Mammary epithelial cell (primary cell): ENCODE results near the genes NCKAP5L and HIGD1C.

DNA sequence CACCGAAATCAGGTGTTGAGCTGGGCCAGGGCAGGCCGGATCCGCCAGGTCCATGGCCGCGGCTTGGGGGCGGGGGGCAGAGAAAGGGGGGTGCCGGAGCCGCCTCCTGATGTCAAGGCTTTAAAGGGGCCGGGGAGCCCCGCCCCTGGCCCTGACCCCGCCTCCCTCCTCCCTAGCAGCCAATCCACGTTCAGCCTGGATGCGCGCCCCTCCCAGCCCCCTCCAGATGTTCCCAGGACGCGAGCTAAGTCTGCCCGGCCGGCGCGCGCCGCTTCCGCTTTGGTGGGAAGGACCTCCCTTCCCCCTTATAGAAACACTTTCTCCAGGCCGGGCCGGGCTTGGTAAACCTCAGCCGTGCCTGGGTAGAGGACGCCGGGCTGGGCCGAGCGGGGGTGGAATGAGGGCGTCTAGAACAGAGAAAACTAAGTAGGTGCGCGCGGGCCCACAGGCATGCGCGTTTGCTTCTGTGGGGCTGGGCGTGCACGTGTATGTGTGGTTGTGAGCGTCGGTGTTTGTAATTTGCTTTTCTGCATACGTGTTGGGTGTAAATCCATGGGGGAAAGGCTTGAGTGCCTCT is at the start of gene NCKAP5L:
Gene NCKAP5L, minus strand, starts transcription at position 95 of the 577 bp plus-strand sequence.
- CAGE, long polyA plus RNA: no peak
- RRBS: 4% methylated on average over 17 of the region's 41 CpGs

DNA sequence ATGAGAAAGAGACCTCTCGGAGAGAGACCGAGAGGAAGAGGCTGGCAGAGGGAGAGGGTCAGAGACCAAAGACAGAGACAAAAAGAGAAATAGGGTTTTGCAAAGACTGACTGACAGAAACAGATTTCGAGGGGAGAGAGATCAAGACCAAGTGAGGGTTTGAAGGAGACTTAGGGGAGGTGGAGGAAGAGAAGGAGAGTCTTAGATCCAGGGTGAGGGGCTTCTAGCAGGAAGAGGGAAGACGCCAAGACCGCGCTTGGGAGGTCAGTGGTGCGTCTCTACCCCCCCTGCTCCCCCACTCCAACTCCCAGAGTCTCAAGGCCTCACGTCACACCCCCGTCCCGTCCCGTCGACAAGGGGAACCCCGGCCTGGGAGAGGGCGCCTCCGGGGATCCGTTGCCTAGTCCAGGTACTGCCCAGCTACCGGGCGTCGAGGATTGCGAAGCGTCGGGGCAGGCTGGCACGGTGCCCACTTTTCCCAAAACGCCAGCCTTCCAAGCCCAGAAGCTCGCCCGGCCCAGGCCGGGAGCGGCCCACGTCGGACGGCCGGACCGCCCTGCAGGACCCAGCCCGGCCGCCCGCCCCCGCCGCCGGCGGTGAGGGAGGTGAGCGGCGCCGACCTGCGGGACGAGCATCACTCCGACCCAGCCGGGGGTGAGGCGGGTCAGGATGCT is 804 bp upstream of the AQP5 start:
- CAGE, long polyA plus RNA: no peak
- RRBS: 40% methylated on average over 20 of the region's 48 CpGs

DNA sequence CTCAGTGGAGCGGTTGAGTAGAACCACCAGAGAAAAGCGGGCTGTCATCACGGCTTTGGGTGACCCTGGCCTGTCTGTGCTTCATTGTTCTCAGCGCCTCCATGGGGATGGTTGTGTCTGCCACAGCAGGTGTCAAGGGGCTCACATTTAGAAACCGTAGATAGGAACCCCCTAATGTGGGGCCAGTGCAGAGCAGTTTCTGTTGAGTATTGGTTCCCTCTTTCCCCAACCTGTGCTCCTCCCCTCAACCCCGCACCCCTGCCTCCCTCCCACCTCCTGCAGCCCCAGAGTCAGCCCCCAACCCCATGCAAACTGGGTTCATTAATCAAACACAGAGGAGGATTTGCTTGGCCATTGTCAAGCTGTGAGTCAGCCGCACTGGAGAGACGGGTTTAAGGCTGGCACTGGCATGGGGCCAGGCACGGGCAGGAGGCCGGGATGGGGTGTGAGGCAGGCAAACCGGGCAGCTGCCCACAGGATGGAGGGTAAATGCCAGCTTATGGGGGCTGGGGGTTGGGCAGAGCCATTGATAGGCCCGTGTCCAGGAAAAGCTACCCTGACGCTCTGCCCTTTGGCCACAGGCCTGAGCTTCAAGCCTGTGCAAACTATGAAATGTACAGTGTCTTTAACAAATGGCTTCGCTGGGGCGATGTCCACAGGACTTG is 1.2 kb downstream of the AQP5 start:
- CAGE, long polyA plus RNA: no peak
- RRBS: no CpG with 5 or more reads among the region's 15 CpGs

- CAGE, long polyA plus RNA: no peak
- RRBS: no CpG with 5 or more reads among the region's 4 CpGs
These were observed 9.2 kb downstream of the ASIC1 start for GRCh38 chr12:50066641-50066980.

GRCh38 chr12:50096638-50097232 is 7.1 kb upstream of the GPD1 start:
- CAGE, long polyA plus RNA: no peak
- RRBS: no CpG with 5 or more reads among the region's 3 CpGs

DNA sequence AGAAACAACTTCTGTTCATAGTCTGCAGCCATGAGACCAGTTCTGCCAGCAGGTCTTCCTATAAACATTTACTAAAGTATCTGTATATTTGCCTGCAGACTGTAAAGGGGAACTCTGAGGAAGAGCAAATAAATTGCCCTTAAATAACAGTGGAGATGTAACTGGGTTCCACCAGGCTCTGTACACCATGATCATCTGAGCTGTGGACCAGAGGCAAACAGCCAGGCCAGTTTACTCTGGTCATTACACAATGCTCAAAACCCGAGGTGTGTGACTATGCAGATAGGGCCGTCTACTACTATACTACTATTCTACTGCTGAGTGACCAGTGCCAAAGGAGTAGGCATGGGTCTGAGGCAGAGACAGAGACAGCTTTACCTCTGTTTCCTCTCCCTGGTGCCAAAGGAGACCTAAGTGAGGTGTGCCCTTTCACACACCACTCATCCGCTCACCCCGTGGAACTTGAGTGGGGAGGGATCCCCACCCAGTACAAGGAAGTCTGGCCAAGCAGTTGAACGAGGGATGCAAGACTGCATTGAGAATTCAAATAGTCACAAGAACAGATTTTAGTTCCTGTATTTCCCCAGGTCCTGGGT is 21.2 kb upstream of the CERS5 start:
- CAGE, long polyA plus RNA: no peak
- RRBS: no CpG with 5 or more reads among the region's 5 CpGs

- CAGE, long polyA plus RNA: no peak
- RRBS: no CpG with 5 or more reads among the region's 3 CpGs
These were observed 6.3 kb downstream of the FAM186A start for GRCh38 chr12:50390190-50390501.

DNA sequence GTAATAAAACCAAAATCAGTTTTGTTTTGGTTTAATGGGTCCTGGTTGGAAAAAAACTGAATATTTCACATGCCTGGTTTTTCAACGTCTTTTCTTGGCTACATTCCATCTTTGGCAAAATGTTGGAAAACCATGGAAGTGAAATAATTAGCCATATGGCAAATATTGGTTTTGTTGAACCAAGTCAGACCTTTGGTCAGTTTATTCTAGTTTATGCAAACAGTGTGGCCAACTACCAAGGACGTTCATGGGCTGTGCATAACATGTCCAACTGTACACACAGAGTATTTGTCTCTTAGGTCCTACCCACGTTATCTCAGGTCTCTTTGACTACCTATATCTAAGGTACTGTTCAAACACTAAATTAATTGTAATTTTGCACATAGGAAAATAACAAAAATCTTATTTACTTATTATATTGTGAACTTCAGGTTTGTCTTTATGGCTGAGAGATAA is 22.3 kb downstream of the DIP2B start:
- CAGE, long polyA plus RNA: no peak
- RRBS: no CpG with 5 or more reads among the region's 3 CpGs

DNA sequence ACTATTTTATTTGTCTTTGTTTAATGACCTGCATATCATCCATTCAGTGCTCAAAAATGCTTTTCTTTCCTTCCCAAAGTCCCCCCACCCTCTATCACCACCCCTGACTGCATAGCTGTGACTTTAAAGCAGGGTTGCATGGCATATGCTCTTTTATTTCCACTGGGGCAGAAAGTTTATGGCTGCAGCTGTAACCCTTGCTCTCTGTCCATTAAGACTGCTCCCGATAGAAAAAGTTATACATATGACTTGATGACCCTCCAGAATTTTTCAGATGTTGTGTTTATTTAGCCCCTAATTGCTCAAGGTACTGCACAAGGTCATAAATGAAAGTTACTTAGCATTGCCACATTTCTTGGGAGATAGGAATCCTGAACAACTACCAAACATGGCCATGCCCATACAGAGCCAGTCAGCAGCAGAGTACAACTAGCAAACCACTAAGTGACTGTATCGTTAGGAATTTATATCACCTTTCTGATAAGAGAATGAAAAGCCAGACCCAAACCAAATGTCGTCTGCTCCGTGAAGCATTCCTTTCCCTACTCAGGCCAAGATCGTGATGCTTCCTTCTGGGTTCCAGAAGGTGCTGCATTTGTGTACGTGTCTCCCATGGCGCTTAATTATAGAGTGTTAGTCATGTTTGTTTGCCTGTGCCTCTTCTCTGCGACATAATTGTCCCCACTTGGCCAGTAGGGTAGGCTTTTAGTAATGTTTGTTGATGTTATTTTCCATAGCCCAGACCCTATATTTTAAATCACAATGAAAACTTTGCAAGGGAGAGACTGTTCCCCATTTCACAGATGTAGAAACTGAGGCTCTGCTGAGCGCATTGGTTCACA is 114.4 kb downstream of the DIP2B start:
- CAGE, long polyA plus RNA: no peak
- RRBS: no CpG with 5 or more reads among the region's 9 CpGs

- CAGE, long polyA plus RNA: no peak
- RRBS: no CpG with 5 or more reads among the region's 4 CpGs
These were observed 99.6 kb upstream of the ATF1 start for GRCh38 chr12:50664177-50664780.

GRCh38 chr12:50952351-50952678 is at the start of gene HIGD1C:
Gene HIGD1C, plus strand, starts transcription at chr12:50952544.
- CAGE, long polyA plus RNA: no peak
- RRBS: no CpG with 5 or more reads among the region's 12 CpGs

- CAGE, long polyA plus RNA: no peak
- RRBS: no CpG with 5 or more reads among the region's 6 CpGs
These were observed 34.7 kb downstream of the HIGD1C start for GRCh38 chr12:50987051-50987435.

GRCh38 chr12:51051505-51052130 is 3.5 kb downstream of the LETMD1 start:
- CAGE, long polyA plus RNA: no peak
- RRBS: no CpG with 5 or more reads among the region's 7 CpGs

DNA sequence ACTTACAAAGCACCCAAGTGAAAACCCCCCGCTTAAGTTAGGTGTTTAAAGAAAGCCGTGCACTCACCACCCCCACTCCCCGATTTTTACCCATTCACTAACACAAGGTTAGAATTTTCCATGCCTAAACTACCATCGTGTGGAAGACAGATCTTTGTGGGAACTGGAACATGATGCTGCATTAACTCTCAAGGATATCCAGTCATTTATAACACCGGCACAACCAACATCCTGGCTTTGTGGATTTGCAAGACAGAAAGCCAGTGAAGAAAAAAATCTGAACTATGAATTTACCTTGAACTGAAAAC is 1.2 kb downstream of the CSRNP2 start:
- CAGE, long polyA plus RNA: no peak
- RRBS: no CpG with 5 or more reads among the region's 5 CpGs

DNA sequence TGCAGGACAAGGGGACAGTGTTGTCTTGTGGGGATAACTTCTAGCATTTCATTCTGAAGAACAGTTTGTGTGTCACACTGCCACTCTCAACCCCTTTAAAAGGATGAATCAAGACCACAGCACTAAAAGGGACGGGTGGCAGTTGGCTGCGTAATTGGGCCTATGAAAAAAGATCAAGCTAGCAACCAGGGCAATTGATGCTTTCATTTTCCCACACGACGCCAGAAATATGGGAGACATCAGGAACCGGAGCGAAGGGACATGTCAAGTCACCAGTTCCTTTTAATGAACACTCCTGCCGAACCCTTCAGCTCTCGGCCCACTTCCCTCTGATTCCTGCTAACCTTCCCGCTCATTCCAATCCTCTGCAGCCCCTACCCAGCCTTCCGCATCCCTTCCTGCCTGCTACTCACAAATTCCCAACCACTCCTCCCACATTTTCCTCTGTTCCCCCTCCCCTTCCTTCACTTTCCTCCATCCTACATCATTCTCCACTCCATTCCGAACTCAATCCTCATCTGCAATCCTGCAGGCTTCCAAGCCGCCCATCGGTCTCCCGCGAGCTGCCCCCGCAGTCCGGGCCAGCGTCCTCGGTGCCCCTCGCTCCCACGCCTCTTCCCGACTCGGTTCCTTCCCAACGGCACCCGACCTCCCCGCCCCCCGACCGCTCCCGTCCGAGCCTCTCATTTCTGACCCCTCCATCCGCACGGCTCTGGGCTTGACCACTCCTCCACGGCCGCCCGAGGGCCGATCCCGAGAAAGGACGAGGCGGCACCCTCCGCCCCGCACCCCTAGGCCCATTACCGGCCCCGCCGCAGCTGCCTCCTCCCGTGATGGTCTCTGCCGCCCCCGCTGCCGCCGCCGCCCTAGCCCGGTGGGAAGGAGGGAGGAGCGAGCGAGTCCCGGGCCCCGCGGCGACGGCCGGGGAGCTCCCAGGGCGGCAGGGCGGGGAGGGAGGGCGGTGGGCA is 577 bp downstream of the CSRNP2 start:
- CAGE, long polyA plus RNA: no peak
- RRBS: 1% methylated on average over 14 of the region's 62 CpGs

DNA sequence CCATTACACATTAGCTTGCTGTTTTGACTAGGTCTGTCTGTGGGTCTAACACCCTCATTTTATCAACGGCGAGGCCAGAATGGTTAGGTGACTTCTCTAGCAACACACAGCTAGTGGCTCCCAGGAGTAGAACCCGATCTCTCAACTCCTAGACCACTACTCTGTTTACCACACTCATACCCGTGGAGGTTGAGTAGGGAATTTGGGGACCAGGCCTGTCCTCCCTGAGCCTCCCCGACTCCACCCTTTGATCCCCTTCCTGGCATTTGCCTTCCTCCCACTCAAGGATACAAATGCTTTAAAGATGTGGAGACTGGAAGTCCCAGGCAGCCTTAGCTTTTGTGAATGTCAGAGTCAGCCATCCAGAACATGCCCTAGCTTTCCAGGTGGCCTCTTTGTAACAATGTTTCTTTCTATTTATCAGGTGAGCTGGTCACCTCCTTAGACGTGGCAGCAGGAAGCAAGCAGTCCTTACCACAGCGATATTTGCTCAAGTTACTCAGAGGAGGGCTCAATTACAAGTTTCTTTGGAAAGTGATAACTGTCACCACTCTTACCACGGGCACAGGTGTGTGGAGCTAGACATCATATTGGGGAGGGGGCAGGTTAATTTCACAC is 5.0 kb downstream of the GALNT6 start:
- CAGE, long polyA plus RNA: no peak
- RRBS: no CpG with 5 or more reads among the region's 8 CpGs

DNA sequence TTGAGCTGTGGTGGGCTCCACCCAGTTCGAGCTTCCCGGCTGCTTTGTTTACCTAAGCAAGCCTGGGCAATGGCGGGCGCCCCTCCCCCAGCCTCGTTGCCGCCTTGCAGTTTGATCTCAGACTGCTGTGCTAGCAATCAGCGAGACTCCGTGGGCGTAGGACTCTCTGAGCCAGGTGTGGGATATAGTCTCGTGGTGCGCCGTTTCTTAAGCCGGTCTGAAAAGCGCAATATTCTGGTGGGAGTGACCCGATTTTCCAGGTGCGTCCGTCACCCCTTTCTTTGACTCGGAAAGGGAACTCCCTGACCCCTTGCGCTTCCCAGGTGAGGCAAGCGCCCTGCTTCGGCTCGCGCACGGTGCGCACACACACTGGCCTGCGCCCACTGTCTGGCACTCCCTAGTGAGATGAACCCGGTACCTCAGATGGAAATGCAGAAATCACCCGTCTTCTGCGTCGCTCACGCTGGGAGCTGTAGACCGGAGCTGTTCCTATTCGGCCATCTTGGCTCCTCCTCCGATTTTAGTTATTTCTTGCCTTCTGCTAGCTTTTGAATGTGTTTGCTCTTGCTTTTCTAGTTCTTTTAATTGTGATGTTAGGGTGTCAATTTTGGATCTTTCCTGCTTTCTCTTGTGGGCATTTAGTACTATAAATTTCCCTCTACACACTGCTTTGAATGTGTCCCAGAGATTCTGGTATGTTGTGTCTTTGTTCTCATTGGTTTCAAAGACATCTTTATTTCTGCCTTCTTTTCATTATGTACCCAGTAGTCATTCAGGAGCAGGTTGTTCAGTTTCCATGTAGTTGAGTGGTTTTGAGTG is 22.7 kb upstream of the SCN8A start:
- CAGE, long polyA plus RNA: no peak
- RRBS: no CpG with 5 or more reads among the region's 34 CpGs

DNA sequence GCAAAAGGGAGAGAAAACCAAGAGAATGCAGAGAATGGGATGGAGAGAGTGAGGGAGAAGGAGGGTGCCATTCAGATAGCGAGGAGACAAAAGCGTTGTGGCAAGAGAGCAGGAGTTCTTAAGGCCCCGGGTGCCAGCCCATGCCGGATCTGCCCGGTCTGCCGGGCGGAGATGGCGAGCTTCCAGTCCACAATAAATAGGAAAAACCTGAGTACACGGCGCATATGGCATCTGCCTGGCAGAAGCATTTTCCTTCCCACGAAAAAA is 5.2 kb upstream of the TMDD1 start:
- CAGE, long polyA plus RNA: no peak
- RRBS: no CpG with 5 or more reads among the region's 11 CpGs

GRCh38 chr12:51848259-51848573 is 302 bp downstream of the FIGNL2 start:
- CAGE, long polyA plus RNA: no peak
- RRBS: 1% methylated on average over 24 of the region's 38 CpGs

GRCh38 chr12:51920907-51921516 is 13.7 kb downstream of the ACVRL1 start:
- CAGE, long polyA plus RNA: no peak
- RRBS: 65% methylated on average over 2 of the region's 6 CpGs